Left common carotid artery plus branches (tissue), 1 donor: ENCODE measurements around the genes NOTCH2NLC and VPS45.

DNA sequence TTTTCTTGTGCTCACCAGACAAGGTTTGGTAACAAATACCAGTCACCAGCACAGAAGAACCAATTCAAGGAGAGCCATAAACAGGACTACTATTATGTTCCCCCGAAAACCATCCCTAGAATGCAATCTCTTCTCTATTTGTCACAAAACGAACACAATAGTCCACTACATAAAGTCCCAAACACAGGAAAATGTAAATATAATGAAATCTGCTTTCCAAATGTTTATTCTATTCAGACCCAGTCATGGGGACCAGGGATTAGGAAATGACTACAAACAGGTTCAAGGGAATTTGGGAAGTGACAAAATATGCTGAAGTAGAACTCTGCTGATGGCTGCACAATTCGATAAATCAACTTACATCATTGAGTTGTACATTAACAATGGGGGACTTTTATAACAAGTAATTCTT lies 12.9 kb downstream of the NBPF11 start:
- PRO-cap, result no peak

GRCh38 chr1:148151307-148151797 lies 729 bp downstream of the NBPF11 start:
- PRO-cap, result no peak

GRCh38 chr1:148245921-148247020 lies 94.2 kb upstream of the NBPF11 start:
- PRO-cap, result no peak

DNA sequence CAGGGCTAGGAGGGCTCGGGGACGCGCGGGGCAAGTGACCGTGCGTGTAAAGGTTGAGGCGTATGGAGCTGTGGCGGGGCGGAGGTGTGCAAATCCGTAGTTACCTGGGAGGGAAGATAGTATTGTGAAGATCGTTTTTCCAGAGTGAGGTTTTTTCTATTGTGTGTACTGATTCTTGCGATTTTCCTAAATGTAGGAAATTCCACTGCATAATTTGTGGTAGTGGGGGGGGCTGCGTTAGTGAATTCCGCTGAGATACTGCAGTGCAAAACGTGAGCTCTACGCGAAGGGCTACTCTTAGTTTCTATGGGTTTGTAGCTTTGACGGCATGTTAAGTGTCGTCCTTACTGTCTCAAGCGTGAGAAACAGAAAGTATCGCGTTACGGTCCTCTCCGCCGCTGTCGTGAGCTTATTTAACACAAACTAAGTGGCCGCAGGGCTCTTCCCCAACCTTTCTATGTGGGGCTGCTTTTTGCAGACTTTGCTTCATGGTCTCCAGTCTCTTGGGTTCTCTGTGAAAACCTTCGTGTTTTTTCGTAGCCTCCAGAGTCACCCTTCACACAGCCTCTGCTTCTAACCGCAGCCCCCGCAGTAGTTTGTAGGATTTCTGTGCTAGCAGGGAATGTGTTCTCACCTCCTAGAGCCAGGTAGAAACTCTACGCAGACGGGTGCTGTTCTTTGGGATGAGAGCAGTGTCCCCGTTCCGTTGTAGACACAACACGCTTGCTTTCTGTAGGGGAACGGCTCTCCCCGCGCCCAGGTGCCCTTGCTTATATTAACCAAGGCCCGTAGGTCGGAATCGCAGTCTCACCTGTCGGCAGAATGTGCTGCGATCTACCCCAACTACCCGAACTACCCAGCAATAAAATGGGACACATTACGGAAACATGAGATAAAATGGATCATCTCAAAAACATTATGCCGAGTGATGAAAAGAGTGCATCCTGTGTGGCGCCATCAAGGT lies 111.6 kb upstream of the NBPF11 start:
- PRO-cap, result no peak

- PRO-cap, result no peak
Observed at GRCh38 chr1:148317152-148318009, 165.3 kb upstream of the NBPF11 start.

DNA sequence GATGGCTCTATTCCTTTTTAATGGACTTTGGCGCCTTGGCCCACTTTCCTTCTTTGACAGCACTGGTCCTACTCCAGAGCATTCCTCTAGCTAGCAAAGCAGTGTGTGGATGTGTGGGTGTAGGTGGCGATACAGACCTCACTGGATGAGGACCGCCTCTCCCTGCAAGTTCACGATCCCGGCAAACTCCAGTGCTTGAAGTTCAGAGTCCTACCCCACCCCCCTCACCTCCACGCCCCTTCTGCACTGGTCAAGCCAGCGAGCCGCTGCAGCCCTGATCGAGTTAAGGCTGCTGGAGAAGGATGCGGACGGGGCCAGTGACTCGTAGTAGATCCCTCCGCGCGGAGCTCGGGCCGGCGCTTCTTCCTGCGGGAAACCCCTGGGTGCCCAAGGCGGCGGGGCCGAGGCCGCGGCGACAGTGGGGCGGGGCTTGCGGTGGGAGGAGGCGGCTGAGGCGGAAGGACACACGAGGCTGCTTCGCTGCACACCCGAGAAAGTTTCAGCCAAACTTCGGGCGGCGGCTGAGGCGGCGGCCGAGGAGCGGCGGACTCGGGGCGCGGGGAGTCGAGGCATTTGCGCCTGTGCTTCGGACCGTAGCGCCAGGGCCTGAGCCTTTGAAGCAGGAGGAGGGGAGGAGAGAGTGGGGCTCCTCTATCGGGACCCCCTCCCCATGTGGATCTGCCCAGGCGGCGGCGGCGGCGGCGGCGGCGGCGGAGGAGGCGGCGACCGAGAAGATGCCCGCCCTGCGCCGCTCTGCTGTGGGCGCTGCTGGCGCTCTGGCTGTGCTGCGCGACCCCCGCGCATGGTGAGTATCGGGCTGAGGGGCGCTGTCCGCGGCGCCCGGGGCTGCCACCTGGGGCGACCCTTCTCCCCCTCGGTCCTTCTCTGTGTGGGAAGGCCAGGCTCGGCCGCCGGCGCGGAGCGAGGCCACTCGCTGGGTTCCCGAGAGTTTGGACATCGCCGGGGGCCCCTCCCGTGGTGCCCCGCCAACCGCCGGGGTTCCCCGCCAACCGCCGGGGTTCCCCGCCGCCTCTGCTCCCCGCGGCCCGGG lies at the start of gene NOTCH2NLC:
TSS of gene NOTCH2NLC (plus strand) at position 504 of the 1,051 bp plus-strand sequence.
- PRO-cap, result unidirectional peak, plus-strand start at position 695 of the sequence

- PRO-cap, result no peak
Observed at GRCh38 chr1:149636132-149637441, 52.9 kb downstream of the PPIAL4C start.

DNA sequence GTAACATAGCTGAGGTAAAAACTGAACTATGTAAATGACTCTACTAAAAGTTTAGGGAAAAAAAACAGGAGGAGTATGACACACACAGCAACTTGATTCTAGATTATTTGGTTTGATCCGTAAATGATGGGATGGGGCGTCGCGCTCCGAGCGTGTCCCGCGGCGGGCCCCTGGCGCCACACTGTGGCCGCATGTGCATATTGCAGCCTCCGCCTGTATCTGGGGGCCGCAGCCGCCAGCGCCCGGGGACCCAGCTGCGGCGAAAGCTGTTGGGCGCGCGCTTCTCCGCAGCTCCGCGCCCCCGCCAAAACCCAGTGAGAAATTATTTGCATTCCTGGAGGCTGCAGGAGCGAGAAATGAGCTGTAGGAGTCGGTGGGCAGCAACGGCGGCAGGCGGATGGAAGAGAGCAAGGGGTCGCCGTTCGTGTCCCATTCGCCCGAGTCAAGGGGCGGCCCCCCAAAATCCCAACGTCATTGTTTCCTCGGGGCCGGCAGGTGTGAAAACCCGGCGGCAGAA lies 10.0 kb downstream of the FCGR1A start:
- PRO-cap, result no peak

DNA sequence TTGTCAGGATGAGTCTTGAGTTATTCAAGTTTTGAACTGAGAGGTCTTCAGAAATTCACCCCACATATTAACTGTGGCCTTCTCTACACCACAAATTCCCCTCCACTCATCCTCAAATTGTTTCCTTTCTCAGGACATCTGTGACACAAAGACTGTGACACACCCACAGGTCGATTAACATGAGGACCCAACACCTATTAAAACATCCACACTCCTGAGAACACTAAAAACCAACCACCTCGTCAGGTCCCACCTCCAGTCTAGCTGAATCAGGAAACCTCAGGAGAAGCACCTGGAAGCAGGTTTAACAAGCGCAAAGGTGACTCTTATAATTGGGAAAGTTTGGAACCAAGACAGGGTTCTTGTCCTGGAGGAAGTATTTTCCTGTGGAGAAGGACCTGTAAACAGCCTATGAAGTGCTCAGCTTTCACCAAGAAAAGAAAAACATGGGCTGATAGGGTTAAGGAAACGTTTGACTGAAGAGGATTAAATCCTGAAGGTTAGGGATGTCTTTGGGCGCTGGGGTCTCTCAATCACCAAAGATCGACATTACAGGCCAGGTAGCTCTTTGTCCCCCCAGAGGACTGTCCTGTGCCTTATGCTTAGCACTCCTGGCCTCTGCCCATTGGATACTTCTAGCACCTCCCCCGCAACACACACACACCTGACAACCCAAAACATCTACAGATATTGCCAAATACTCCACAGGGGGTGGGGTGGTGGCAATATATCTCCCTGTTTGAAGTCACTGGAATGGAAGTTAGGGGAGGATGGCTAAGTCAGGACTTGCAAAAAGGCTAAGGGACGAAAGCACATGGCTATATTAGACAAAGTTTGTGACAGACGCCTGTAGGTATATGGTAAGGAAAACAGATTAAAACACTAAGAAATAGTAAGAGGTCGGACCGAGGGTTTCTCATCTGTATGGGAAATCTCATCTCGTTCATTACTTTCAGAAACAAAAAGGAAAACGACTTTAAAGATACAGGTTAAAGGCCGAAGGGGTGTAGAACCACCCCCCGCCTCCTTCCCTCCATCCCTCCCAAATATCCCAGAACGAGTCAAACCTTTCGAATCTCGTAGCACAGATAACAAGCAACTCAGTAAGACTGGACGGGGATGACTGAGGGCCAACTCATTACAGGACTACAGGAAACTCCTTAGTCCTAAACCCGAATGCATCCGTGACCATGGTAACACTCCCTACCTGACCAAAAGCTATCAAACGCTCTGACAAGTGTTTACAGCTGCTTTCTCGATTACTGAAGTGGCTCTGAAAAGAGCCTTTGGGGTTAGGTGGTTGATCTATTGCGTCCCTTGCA lies 1.1 kb downstream of the H2BC18 start:
- PRO-cap, result no peak

GRCh38 chr1:149843338-149844476 lies 1.2 kb upstream of the H2AC18 start:
- PRO-cap, result no peak

DNA sequence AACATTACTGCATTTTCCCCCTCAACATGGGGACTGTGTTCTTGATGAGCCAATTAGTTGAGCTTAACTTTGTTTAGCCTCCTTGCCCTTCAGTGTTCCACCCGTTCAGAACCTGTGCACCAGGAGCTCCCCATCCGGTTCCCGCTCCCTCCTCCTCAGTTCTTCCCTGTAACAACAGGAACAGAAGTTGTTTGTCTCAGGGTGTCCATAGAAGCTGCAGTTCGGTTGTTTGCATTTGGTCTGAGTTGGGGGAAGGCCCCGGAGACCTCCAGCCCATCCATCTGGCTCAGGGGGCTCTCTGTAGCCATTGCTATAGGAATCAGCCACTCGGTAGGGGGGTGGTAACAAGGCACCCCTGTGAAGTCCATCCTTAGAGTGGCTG lies 7.1 kb upstream of the MTMR11 start:
- PRO-cap, result no peak

DNA sequence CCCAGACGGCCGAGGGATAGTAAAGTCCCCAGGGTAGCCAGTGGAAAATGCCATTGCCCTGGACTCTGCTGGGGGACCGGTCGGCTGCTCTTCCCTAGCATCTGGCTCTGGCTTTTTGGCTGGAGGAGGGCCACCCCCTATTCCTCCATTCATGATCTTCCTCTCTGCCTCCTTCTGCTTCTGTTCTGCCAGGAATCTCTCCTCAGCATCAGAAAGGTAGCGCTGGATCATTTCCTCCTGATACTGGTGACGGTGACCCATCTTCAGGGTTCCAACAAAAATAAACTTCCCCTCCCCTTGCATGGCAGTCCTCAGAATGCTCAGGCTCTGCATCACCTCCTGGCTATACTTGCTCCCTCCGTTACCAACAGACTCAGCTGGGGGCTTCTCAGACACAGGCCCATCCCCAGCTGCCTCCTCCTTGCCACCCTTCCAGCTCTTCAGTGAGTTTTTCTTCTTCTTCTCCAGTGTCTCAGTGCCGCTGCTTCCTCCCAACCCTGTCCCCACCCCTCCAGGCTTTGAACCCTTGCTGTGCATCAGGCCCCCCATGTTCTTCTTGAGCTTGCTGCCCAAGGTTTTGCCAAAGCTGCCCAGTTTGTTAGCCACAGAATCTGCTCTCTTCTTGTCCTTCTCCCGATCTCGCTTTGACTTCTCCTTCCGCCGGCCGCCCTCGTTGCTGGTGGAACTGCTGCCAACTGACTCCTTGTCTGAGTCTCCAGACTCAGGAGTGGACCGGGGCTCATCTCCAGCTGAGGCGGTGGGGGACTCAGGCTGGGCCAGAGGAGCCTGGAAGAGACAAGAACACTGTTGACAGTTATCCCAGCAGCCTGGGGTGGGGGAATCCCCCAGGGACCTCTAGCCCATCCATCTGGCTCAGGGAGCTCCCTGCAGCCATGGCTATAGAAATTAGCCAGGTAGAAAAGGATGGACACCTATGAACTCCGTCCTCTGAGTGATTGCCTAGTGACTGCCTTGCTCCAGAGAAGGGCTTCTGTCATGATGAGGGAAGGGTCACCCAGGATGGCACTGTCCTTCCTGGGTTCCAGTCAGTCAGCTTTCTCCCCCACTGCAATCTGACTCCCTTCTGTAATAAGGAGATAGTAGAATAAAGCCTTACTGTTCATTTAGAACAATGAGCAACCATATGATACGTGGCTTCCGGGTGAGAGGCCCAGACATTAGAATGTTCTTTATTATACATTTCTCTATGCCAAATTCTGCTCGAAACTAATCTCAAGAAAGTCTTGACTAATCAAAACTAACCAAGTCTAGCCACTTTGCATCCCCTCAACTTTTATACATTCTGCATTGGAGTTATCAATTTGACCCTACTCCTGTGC lies 8.1 kb upstream of the MTMR11 start:
- PRO-cap, result no peak

DNA sequence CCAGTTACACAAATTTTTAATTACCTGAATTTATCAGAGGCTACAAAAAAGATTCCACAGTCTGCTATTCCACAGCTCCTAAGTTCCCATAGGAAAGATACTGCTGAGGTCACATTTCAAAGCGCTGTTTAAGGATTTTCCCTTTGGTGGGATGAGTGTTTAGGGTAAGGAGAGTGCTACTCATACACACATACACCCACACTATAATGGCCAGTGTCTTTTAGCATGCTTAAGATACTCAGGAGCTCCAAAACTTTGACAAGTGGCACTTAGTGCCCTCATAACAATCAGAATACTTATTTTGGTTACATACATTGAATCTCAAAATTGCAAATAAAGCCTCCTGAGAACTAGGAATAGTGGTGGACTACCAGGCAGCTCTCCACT lies 2.8 kb downstream of the OTUD7B start:
- PRO-cap, result no peak

DNA sequence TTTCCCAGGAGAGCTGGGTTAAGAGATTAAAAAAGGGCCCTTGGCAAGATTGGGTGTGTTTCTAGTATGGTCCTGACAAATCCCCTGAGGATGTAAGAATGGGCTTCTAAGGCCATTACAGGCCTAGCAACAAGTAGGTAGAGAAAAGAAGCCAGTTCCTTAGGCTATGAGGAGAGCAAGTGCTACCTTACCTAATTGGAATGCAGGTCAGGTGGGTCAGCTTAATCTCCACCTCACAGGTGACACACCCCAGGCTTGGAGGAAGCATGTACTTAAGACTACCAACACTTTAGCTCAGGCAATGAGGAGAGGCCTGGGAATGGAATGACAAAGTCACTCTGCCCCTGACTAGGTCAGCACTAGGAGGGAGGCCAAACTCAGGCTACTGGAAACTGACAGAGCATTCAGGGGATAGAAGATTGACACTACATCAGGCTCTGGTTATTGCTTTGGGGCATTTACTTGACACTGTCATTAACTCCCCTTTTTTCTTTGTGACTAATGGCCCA lies 6.8 kb upstream of the OTUD7B start:
- PRO-cap, result no peak

GRCh38 chr1:150022360-150022765 lies 11.8 kb upstream of the OTUD7B start:
- PRO-cap, result no peak

DNA sequence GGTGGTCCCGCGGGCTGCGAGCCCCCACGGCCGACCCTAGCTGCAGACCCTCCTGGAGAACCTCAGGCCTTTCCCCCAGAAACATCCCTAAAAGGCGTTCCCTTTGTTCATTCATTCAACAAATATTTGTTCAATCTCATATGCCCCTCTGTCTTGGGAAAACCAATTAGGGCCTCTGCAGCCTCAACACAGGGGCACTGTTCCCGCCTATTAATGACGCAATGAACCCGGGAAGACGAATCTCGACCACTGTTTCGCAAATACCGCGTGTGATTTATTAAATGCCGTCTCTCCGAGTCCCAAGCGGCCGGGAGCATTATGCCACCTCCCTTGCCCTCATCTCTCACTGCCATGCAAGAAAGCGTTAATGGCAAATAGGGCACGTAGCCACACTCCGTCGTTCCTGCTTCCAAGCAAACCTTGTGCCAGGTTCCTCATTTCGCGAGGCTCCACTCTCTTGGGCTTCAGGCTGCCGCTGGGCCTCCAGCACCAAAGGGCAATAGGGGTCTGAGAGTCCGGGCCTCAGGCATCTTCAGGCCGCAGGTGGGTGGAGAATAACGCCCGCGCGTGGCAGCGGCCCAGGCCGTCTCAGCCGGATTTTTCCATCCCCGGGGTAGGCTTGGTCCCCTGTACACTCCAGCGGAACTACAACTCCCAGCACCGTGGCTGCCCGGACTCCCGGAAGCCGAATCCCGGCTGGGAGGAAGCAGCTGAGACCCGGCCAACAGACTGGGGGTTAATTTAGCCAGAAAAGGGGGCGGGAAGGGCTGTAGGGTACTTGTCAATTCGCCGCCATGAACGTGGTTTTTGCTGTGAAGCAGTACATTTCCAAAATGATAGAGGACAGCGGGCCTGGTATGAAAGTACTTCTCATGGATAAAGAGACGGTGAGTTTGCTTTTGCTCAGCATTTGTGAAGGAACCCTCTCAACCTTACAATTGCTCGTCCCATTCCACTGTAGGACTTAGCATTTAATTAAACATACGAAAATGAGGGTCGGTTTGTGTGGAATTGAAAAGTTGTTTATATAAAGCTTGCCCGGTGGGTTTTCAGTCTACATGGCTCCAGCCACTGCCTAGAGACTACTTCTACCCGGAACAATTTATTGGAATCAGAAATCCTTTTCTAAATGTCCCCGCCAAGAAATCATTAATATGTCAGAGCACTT lies at the start of gene VPS45:
TSS of gene VPS45 (plus strand) at position 713 of the 1,168 bp plus-strand sequence.
- PRO-cap, result bidirectional peak, plus-strand start at position 748 of the sequence, minus-strand start at position 590 of the sequence

GRCh38 chr1:150155912-150156335 lies 6.2 kb downstream of the PLEKHO1 start:
- PRO-cap, result no peak

DNA sequence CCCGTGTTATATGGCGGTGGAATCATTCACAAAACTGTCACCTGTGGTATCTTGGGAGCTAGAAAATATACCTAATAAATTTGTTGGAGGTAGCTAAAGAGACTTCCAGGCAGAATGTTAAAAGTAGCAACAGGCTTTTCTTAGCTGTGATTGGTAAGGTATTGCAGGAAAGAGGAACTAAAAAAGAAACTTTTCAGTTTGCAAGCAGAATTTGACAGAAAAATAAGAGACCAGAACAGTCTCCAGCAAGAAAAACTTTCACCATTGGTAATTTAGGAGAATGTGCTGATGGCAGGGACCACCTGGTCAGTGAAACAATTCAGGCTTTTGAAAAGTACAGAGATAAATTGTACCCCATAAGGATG lies 15.6 kb downstream of the PLEKHO1 start:
- PRO-cap, result no peak

- PRO-cap, result no peak
Observed at GRCh38 chr1:150218574-150219060, 17.3 kb downstream of the ANP32E start.

- PRO-cap, result no peak
Observed at GRCh38 chr1:150231690-150231923, 4.3 kb downstream of the ANP32E start.